Umbilical cord (tissue), 2 donors: Measurements from ENCODE around the gene FAM20B.

DNA sequence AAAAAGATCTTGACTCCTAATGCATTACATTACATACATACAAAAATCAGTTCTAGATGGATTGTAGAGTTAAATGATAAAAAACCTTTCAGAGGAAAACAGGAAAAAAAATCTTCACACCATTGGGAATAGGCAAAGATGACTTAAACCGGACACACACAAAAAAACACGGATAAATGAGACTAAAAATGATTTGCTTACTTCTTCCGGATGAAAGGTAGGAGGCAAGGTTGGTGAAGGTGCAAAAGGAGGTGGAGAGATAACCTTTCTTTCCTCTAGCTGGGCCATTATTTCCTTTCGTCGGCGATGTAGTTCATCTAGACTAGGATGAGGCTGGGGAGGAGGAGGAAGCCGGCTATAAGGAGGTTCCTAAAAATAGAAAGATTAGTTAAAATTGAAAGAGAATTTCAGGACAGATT lies 43.8 kb upstream of the SERPINC1 start:
- RAMPAGE, long total RNA = no peak

DNA sequence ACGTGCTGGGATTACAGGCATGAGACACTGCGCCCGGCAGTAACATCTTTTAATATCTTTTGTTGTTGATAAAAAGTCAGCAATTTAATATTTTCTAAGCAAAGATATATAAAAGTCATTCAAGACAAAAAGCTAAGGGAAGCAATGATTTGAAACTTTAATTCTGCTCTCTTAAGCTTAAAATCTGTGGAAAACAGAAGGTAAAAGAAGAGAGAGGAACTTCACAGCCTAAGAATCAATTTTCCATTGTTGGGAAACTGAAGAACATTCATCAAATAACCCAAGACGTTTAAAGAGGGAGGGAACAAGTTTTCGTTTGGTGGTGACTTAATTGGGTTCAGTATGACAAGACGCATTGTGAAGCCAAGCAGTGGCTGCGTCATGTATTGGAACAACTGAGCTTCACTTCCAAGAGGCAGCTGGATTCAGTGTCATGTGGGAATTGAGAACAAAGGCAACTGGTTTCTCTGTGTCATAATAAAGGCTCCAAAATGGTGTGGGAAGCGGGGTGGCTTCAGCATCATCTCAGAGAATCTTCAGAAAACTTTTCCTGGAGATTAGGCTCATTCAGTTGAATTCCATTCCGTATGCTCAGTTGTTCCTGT lies 29.7 kb upstream of the RC3H1 start:
- RAMPAGE, long total RNA = no peak

DNA sequence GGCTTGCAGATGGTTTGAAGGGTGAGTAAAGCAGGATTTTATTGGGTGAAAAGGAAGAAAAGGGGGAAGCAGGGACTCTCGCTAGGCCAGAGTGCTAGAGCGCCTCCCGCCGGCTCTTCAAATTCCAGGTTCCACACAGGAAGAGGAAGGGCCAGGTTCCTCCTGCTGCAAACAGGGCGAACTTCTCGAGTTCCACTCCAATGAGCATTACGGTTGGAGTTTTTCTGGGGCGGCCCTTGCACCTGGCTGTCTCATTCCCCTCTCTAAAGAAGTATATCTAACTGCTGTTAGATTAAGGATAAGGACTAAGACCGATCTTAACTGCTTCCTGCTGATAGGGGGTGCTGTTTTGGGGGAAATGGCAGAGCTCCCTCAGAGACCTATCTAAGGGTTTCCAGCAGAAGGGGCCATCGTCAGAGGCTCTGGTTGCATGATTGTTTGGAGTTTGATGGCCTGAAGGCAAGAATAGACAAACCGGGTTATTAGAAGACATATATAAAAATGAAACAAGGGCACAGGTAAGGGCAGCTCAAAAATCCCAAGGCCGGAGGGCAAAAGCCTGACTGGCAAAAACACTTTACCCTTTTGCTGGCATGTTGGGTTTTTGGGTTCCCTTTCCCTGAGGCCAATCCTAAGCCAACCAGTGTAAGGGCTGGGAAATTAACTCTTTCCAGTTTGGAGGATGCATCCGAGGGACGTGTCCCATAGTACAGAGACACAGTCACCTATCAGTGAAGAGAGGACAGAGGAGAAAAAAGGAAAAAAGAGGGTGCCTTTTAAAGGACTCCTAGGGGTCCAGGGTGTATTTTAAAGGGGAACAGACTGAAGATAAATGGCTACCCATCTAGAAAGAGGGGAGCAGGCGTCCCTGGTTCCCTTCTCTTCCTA lies 138.2 kb downstream of the RABGAP1L start:
- RAMPAGE, long total RNA = no peak

DNA sequence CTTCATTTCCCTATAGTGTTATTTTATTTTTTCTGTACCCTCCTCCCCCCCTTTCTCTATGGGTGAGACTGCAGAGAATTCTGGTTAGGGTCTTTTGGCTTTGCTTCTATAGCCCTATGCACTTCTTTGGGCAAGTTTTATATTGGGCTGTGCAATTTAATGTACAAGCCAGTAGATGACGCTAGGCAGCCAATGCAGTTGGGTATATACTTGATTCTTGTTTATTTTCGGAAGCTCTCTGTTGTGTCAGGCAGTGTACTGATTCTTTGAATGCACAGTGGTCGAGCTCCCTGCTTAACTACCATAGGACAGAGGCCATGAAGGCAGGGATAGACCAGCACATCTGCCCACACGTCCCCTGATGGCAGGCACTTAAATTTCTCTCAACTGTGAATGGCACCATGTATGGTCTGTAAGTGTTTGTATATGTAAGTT lies 34.1 kb upstream of the GPR52 start:
- RAMPAGE, long total RNA = no peak

DNA sequence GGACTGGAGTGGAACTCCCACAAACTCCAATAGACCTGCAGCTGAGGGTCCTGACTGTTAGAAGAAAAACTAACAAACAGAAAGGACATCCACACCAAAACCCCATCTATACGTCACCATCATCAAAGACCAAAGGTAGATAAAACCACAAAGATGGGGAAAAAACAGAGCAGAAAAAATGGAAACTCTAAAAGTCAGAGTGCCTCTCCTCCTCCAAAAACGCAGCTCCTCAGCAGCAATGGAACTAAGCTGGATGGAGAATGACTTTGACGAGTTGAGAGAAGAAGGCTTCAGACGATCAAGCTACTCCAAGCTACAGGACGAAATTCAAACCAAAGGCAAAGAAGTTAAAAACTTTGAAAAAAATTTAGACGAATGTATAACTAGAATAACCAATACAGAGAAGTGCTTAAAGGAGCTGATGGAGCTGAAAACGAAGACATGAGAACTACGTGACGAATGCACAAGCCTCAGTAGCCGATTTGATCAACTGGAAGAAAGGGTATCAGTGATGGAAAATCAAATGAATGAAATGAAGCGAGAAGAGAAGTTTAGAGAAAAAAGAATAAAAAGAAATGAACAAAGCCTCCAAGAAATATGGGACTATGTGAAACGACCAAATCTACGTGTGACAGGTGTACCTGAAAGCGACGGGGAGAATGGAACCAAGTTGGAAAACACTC lies 170.9 kb downstream of the GPR52 start:
- RAMPAGE, long total RNA = no peak

DNA sequence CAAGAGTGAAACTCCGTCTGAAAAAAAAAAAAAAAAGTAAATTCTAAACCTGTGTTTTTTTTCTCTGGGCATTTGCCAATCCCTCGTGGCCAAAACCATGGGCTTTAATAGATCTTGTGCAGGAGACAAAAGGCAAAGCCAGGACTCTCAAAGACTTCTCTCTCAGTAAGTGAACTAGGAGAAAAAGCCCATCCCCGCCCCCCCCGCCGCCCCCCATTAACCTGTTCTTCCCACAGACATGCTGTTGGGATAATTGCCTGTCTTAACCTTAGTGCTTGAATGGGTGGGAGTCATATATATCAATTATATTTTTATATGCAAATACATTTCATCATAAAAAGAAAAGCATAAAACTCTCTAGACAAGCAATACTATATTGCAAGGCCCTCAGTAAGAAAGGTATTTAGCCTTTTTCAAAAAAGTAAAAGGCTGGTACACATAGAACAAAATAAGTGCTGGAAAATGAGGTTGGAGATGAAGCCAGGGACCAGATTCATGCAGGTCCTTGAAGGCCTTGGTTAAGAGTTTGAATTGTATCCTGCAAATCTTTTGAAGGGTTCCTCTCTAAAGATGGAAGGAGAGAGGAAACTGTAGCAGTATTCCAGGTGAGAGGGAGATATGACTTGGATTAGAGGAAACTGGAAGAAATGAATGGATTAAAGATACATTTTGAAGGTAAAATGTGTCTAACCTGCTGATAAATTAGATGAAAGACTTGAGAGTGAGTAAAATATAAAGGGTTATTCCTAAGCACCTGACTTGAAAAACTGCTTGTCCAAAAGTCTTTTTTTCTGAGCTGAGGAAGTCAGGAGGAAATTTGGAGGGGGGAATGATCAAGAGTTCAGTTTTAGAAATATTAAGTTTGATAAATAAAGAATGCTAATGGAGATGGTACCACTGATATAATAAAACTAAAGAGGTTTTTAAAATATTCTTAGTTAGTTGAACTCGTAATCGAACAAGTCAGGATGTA lies 165.1 kb upstream of the CACYBP start:
- RAMPAGE, long total RNA = no peak

- RAMPAGE, long total RNA = no peak
Measured at GRCh38 chr1:176066158-176066624, 140.9 kb downstream of the COP1 start.

- RAMPAGE, long total RNA = no peak
Measured at GRCh38 chr1:176069514-176070249, 137.4 kb downstream of the COP1 start.

GRCh38 chr1:176656095-176656845 lies 193.3 kb downstream of the PAPPA2 start:
- RAMPAGE, long total RNA = no peak

DNA sequence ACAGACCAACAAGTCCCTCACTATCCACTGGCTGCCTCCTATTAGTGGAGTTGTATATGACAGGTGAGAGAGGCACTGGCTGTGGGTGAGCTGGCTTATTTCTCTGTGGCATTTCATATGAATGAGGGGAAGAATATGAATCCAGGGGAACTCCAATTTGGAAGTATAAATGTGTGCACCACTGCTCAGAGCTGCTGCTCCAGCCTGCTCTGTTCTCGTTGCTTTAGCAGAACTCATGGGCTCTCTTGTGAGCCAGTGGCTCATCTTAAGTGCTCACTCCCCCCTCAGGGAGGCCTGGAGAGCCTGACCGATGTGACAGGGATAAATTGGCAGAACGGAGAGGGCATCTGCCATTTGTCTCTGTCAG lies 229.3 kb downstream of the PAPPA2 start:
- RAMPAGE, long total RNA = no peak

GRCh38 chr1:176693435-176694119 lies 230.6 kb downstream of the PAPPA2 start:
- RAMPAGE, long total RNA = no peak

DNA sequence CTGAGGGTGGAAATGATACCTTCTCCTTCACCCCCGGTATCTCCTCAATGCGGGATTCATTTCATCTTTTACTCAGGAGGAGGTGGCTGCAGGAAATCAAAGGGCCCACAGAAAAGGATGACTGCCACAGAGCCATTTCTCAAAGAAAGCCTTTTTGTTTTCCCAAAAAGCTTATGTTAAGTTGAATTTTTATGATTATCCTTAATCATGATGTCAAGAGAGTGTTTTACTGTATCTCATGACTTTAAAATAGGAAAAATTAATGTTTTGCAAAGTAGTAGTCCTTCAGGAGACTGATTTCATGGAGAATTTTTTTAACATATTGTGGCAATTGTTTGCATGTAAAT lies 332.3 kb downstream of the PAPPA2 start:
- RAMPAGE, long total RNA = no peak

GRCh38 chr1:178052931-178053646 lies 40.8 kb upstream of the RASAL2 start:
- RAMPAGE, long total RNA = no peak

DNA sequence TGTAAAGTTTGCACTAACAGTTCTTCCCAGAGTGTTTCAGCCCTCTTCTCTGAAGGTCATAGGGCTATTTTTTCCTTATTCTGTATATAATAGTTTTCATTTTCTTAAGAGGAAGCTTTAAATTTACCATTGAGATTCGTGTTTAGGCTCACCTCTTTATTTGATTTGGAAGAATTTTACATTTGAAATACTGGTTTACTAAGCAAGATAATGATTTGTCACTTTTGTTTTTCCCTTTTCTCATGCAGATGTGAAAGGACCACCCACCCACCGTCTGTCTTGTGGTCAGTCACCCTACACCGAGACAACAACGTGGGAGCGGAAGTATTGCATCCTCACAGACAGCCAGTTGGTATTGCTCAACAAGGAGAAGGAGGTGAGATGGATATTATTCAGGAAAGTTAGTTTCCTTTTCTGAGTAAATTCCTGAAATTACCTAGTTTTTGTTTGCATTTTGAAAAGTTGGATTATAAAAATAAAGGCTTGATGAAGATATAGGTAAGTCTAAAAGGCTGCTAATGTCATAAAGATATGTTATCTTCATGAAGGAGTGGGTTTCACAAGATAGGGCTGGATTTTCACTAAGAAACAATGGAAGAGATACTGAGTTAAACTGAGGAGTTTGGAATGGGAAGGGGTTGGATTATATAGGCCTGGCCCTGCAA lies 189.5 kb downstream of the RASAL2 start:
- RAMPAGE, long total RNA = no peak

GRCh38 chr1:178319978-178320433 lies 176.8 kb downstream of the CLEC20A start:
- RAMPAGE, long total RNA = no peak

DNA sequence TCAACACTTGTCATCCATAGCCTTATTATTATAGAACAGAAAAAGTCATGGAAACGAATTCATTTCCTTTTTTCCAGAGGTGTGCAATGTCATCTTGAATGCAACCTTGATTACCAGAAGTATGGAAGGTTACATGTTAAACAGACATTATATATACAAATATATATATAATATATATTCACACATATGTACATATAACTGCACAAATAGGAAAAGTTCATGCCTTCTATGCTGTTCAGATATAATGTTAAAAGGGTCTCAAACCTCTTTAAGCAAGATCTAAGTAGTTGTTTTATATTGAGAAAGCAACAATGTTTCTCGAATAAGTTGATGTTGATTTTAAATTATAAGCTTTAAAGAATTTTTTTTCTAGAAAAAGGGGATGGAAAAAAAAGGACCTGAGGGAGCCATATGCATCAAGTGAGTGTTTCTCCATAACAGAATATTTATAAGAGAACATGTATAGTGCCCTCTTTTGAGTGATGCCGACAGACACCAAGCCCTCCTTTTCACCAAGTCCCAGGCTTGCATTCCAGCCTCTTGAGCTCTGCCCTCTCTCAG lies 22.2 kb downstream of the CLEC20A start:
- RAMPAGE, long total RNA = no peak

DNA sequence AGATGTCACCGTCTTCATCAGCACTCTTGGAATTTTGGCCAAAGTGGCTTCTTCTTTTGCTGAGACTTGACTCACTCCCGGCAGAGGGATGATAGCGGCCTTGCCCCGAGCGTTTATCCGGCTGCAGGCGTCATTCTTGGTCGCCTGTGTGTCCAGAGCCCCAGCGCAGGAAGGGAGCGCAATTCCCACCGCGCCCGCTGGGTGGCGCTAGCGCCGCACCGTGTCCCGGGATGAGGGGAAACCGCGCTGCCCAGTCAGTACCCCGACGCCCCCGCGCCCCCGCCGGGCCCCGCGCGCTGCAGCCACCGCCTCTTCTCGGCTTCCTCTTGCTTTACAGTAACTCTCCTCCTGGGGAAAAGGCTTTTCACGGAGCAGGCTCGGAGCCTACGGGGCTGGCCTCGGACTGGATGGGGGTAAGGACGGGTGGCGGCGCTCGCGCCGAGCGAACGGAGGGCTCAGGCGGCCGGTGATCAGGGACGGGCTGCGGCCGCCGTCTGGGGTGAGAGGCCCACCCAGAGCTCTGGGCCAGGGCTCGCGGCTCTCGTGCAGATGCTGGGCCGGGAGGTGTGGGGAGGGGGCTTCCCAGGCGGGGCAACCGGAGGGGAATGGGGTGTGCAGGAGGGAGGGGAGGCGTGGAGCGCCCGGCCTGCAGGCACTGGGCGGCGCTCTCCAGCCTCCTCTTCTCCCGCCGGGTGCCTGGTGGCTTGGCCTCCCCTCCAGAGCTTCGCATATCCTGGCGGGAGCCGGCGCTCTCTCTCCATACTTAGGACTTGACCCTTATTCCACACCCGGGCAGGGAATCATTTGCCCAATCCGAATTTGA lies 29.8 kb downstream of the TEX35 start:
- RAMPAGE, long total RNA = no peak

DNA sequence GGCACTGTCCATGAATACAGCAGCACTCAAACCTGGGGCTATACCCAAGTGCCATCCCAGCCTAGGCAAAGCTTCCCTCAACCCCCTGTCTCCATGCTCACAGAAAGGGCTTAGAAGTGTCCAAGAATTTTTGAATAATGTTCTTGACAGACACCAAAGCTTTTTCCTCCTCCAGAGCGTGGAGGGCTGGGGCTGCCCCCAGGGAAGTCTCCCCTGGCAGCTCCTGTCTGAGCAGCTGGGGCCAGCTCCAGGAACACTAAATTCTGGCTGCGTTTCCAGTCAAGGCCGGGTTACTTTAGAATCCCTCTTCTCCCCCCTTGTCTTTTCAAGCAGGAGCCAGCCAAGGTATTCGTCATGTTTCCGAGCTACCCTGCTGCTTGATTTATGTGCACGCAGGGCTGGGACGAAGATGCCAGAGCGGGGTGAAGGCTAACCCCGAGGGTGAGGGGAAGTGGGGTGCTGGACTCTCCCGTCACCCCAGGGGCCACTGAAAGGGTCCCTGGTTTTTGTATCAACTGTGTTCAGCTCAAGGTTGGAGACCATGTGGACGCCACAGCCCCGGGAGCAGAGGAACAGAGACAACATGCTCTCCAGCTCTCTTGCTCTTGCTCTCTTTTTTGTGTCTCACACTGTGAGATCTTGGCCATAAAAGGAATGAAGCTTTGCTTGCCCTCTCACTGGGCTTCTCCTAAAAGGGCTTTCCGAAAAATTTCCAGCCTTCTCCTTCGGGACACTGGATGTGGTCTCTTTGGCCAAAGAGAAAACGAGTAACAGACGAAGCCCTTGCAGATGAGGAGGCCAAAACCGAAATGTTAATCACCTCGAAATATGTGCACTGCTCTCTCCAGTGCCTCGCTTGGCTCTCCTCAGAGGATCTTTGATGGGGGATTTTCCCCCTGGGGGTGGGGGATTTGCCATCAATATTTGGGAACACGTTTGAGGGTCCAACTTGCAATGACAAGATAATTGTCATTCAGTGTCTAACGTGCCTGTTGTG lies 68.2 kb upstream of the ANGPTL1 start:
- RAMPAGE, long total RNA = no peak

- RAMPAGE, long total RNA = no peak
Measured at GRCh38 chr1:178952993-178953493, 72.7 kb upstream of the FAM20B start.

GRCh38 chr1:179025549-179026451 lies at the start of gene FAM20B:
Gene FAM20B, plus strand, starts transcription at chr1:179025894.
- RAMPAGE, long total RNA = no peak